K562 (cell line): ENCODE measurements around the genes FGF19, DHCR7, KRTAP5-11 and DEFB131B.

DNA sequence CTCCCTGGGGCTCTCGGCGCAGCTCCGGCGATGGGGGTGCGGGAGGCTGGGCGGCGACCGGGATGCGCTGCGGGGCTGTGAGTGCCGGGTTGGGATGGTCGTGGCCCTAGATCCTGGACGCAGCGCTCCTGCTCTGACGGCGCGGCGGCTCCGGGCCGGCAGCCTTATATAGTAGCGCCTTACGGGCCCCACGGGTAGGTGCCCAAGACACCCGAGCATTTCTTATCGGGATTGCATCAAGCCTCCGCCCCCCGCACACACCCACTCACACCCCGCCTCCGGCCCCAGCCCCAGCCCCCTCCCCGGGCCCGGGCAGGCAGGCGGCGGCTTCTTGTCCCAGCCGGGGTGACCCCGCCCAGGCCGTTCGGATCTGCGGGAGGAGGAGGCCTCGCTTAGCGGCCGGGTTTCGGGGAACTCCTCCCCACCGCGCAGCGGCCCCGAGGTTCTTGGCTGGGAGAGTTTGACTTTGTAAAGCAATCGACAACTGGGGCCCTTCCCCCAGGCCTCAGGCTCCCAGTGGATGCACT is at the start of gene FGF19:
FGF19 (minus strand) TSS at position 141 of the 527 bp plus-strand sequence.
- RAMPAGE, long total RNA = no peak
- RRBS = 45% methylated on average over 20 of the region's 47 CpGs
PRO-cap:
- standard = no peak
- CoPRO, capped RNA only, 2 experiments = no peak in any of the 2 experiments
- CoPRO, capped and uncapped RNA, 2 experiments = no peak in any of the 2 experiments
- CoPRO, uncapped RNA only, 2 experiments = no peak in any of the 2 experiments
CAGE:
- cytosol, long polyA plus RNA = no peak
- long polyA plus RNA = no peak
- nucleolus, long total RNA = no peak
- nucleus, long polyA plus RNA = no peak

DNA sequence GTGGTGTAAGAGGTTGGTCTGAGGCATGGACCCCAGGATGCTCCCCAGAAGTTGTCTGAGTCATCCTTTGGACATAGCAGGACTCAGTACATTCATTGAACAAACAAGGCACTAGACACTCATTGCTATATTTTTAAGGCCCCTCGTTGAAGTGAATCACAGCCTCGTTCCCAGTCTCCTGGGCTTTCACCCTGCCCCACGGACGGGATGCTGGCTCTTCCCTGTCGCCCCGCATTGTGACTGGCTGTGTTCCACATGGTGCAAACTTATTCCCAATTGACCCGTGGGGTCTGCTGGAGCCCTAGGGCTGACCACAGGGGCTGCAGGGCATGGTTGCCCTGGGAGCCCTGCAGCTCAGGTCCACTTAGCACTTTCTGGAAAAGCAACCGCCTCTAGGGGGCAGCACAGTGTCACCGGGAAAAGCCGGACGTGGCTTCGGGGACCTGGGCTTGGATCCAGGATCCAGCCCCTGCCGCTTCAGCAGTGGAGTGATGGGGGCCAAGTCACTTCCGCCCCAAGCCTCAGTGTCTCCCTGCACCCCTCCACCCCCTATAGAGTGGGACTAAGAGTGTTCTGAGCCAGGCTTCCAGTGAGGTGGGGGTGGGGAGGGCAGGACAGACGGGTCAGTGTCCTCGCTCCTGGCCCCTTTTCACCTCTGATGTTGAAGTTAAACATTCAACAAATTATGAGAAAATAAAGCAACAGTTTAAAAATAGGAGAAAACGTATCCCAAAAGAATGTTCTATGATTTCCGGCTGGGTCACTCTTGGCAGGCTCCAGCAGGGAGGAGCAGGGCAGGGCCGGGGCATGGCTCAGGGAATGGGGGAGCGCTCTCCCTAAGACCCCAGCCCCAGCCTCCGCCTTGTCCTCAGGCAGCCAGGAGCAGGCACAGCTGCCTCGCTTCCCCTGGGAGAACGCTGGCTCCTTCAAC is 96.3 kb upstream of the FGF3 start:
- RAMPAGE, long total RNA = no peak
- RRBS = no CpG with 5 or more reads among the region's 23 CpGs
PRO-cap:
- standard = no peak
- CoPRO, capped RNA only, 2 experiments = no peak in any of the 2 experiments
- CoPRO, capped and uncapped RNA, 2 experiments = no peak in any of the 2 experiments
- CoPRO, uncapped RNA only, 2 experiments = no peak in any of the 2 experiments
CAGE:
- cytosol, long polyA plus RNA = no peak
- long polyA plus RNA = no peak
- nucleolus, long total RNA = no peak
- nucleus, long polyA plus RNA = no peak

GRCh38 chr11:69970128-69970819 is 107.8 kb upstream of the ANO1 start:
- RAMPAGE, long total RNA = no peak
- RRBS = no CpG with 5 or more reads among the region's 19 CpGs
PRO-cap:
- standard = no peak
- CoPRO, capped RNA only, 2 experiments = no peak in any of the 2 experiments
- CoPRO, capped and uncapped RNA, 2 experiments = no peak in any of the 2 experiments
- CoPRO, uncapped RNA only, 2 experiments = no peak in any of the 2 experiments
CAGE:
- cytosol, long polyA plus RNA = no peak
- long polyA plus RNA = no peak
- nucleolus, long total RNA = no peak
- nucleus, long polyA plus RNA = no peak

DNA sequence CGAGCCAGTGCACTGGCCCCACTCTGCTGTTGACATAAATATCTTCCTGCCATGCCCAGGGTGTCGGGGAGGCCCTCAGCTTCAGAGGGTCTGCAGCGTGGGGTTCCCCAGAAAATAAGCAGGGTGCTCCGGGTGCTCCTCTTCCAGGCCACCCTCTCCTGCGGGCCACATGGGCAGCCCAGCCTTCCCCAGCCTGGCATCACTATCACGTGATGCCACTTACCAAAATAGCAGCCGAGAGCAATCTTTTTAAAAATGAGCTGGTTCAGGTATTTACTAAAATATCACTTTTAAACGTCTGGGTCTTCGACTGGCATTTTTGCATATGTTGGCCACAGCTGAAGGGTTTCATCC is 94.7 kb upstream of the ANO1 start:
- RAMPAGE, long total RNA = no peak
- RRBS = no CpG with 5 or more reads among the region's 9 CpGs
PRO-cap:
- standard = no peak
- CoPRO, capped RNA only, 2 experiments = no peak in any of the 2 experiments
- CoPRO, capped and uncapped RNA, 2 experiments = no peak in any of the 2 experiments
- CoPRO, uncapped RNA only, 2 experiments = no peak in any of the 2 experiments
CAGE:
- cytosol, long polyA plus RNA = no peak
- long polyA plus RNA = no peak
- nucleolus, long total RNA = no peak
- nucleus, long polyA plus RNA = no peak

DNA sequence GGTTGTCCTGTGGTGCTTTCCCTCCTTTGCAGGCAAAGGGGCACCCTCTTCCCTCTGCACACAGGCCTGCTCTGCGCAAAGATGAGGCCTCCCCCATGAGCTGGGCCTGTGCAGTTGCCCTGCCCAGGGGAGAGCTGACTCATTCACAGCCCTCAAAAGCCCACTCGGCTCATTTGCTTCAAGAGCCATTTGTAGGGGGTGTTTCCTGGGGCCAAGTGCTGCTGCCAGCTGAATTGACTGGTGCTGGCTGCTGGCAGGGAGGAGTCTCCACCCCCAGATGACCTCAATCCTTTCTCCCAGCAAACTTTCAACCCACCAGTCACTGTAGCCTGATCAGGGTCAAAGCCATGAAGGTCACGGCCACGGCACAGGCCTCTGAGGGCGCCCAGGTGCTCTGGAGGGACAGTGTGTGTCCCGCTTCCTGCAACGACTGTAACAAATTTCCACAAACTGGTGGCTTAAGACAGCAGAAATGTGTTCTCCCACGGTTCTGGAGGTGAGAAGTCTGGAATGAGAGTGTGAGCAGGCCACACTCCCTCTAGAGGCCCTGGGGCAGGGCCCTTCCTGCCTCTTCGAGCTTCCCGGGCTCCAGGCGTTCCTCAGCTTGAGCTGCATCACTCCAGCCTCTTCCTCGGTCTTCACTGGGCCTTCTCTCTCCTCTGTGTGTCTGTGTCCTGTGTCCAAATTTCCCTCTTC is 48.7 kb upstream of the ANO1 start:
- RAMPAGE, long total RNA = no peak
- RRBS = no CpG with 5 or more reads among the region's 12 CpGs
PRO-cap:
- standard = no peak
- CoPRO, capped RNA only, 2 experiments = no peak in any of the 2 experiments
- CoPRO, capped and uncapped RNA, 2 experiments = no peak in any of the 2 experiments
- CoPRO, uncapped RNA only, 2 experiments = no peak in any of the 2 experiments
CAGE:
- cytosol, long polyA plus RNA = no peak
- long polyA plus RNA = no peak
- nucleolus, long total RNA = no peak
- nucleus, long polyA plus RNA = no peak

GRCh38 chr11:70063599-70063994 is 14.5 kb upstream of the ANO1 start:
- RAMPAGE, long total RNA = no peak
- RRBS = no CpG with 5 or more reads among the region's 5 CpGs
PRO-cap:
- standard = no peak
- CoPRO, capped RNA only, 2 experiments = no peak in any of the 2 experiments
- CoPRO, capped and uncapped RNA, 2 experiments = no peak in any of the 2 experiments
- CoPRO, uncapped RNA only, 2 experiments = no peak in any of the 2 experiments
CAGE:
- cytosol, long polyA plus RNA = no peak
- long polyA plus RNA = no peak
- nucleolus, long total RNA = no peak
- nucleus, long polyA plus RNA = no peak

DNA sequence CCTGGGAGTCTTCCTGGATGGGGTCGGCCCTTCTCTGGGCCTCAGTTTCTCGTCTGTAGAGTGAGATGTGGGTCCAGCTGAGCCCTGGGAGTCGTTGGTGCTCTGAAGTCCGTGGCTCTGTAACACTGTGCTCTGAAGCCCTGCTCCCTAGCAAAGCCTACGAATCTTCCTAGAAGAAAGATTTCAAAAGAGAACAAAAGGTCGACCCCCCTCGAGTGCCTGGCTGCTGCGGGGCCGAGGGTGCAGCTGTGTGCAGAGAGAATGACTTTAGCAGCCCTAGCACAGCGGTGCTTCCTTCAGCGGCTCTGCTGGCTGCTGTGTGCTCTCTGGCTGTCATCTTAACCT is 10.6 kb downstream of the ANO1 start:
- RAMPAGE, long total RNA = no peak
- RRBS = no CpG with 5 or more reads among the region's 11 CpGs
PRO-cap:
- standard = no peak
- CoPRO, capped RNA only, 2 experiments = no peak in any of the 2 experiments
- CoPRO, capped and uncapped RNA, 2 experiments = no peak in any of the 2 experiments
- CoPRO, uncapped RNA only, 2 experiments = no peak in any of the 2 experiments
CAGE:
- cytosol, long polyA plus RNA = no peak
- long polyA plus RNA = no peak
- nucleolus, long total RNA = no peak
- nucleus, long polyA plus RNA = no peak

DNA sequence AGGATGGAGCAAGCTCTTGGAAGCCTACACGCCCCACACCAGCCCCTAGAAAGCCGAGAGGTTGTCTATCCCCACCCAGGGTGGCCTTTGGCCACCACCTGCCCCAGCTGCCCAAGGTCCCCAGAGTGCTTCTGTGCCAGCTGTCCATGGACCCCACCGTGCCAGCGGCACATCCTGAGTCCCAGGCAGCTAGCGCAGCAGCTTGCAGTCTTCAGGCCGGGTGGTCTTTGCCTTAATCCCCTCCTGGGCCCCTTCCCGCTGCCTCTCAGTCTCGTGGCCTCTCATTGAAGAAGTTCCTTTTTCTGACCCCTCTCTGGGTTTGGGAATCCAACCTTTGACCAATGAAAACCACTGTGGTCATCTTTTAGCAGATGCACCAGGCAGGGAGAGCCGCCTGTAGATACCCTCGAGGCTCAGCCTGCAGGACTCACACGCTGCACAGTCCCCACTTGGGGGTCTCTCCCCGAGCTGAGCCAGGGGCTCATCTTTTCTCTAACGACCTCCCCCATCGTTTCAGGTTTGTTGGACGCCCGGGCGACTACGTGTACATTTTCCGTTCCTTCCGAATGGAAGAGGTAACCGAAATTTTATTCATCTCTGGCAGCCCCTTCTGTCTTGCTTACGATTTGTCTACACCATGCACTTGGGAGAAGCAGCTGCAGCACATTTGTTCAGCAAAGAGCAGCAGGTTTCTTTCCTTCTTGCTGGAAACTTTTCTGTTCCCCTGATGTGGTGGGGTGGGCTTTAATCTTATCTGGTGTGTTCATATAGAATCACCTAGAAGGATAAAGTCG is 40.1 kb upstream of the FADD start:
- RAMPAGE, long total RNA = no peak
- RRBS = no CpG with 5 or more reads among the region's 23 CpGs
PRO-cap:
- standard = no peak
- CoPRO, capped RNA only, 2 experiments = no peak in any of the 2 experiments
- CoPRO, capped and uncapped RNA, 2 experiments = no peak in any of the 2 experiments
- CoPRO, uncapped RNA only, 2 experiments = no peak in any of the 2 experiments
CAGE:
- cytosol, long polyA plus RNA = no peak
- long polyA plus RNA = no peak
- nucleolus, long total RNA = no peak
- nucleus, long polyA plus RNA = no peak

DNA sequence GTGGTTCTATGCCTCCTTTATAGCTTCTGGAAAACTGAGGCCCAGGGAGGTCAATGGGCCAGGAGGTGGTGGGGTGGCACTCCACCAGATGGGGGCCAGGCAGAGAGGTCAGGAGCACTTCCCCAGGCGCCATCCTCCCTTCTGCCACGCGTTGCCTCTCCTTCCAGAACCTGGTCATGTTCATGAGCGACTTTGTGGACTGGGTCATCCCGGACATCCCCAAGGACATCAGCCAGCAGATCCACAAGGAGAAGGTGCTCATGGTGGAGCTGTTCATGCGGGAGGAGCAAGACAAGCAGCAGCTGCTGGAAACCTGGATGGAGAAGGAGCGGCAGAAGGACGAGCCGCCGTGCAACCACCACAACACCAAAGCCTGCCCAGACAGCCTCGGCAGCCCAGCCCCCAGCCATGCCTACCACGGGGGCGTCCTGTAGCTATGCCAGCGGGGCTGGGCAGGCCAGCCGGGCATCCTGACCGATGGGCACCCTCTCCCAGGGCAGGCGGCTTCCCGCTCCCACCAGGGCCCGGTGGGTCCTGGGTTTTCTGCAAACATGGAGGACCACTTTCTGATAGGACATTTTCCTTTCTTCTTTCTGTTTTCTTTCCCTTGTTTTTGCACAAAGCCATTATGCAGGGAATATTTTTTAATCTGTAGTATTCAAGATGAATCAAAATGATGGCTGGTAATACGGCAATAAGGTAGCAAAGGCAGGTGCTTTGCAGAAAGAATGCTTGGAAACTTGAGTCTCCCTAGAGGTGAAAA is 15.3 kb upstream of the FADD start:
- RAMPAGE, long total RNA = no peak
- RRBS = 3% methylated on average over 5 of the region's 20 CpGs
PRO-cap:
- standard = no peak
- CoPRO, capped RNA only, 2 experiments = no peak in any of the 2 experiments
- CoPRO, capped and uncapped RNA, 2 experiments = no peak in any of the 2 experiments
- CoPRO, uncapped RNA only, 2 experiments = no peak in any of the 2 experiments
CAGE:
- cytosol, long polyA plus RNA = no peak
- long polyA plus RNA = no peak
- nucleolus, long total RNA = no peak
- nucleus, long polyA plus RNA = no peak

GRCh38 chr11:70225605-70226332 is 22.7 kb downstream of the FADD start:
- RAMPAGE, long total RNA = no peak
- RRBS = no CpG with 5 or more reads among the region's 12 CpGs
PRO-cap:
- standard = no peak
- CoPRO, capped RNA only, 2 experiments = no peak in any of the 2 experiments
- CoPRO, capped and uncapped RNA, 2 experiments = no peak in any of the 2 experiments
- CoPRO, uncapped RNA only, 2 experiments = no peak in any of the 2 experiments
CAGE:
- cytosol, long polyA plus RNA = no peak
- long polyA plus RNA = no peak
- nucleolus, long total RNA = no peak
- nucleus, long polyA plus RNA = no peak

DNA sequence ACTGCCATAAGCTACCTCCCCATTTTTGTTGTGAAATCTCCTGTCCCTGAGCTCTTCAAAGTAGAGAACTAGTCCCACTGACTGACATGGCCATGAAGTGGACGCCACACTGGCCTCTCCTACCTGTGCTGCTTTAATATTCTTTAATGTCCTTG is 56.4 kb downstream of the PPFIA1 start:
- RAMPAGE, long total RNA = no peak
- RRBS = no CpG with 5 or more reads among the region's 1 CpG
PRO-cap:
- standard = no peak
- CoPRO, capped RNA only, 2 experiments = no peak in any of the 2 experiments
- CoPRO, capped and uncapped RNA, 2 experiments = no peak in any of the 2 experiments
- CoPRO, uncapped RNA only, 2 experiments = no peak in any of the 2 experiments
CAGE:
- cytosol, long polyA plus RNA = no peak
- long polyA plus RNA = no peak
- nucleolus, long total RNA = no peak
- nucleus, long polyA plus RNA = no peak

DNA sequence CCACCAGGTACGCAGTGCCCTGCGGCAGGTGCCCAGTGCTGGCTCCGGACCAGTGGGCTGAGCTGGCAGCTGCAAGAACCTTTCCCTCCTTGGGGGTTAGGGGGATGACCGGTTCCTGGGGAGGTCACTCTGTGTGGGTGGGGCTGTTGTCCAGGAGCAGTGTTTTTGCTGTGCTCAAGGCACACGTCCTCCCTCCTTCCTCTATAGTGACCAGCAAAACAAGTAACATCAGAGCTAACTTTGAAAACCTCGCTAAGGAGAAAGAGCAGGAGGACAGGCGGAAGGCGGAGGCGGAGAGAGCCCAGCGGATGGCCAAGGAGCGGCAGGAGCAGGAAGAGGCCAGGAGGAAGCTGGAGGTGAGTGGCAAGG is 30.5 kb downstream of the CTTN start:
- RAMPAGE, long total RNA = no peak
- RRBS = 97% methylated on average over 2 of the region's 11 CpGs
PRO-cap:
- standard = no peak
- CoPRO, capped RNA only, 2 experiments = no peak in any of the 2 experiments
- CoPRO, capped and uncapped RNA, 2 experiments = no peak in any of the 2 experiments
- CoPRO, uncapped RNA only, 2 experiments = no peak in any of the 2 experiments
CAGE:
- cytosol, long polyA plus RNA = no peak
- long polyA plus RNA = no peak
- nucleolus, long total RNA = no peak
- nucleus, long polyA plus RNA = no peak

GRCh38 chr11:70486730-70487485 is 88.6 kb downstream of the CTTN start:
- RAMPAGE, long total RNA = no peak
- RRBS = 5% methylated on average over 15 of the region's 52 CpGs
PRO-cap:
- standard = no peak
- CoPRO, capped RNA only, 2 experiments = no peak in any of the 2 experiments
- CoPRO, capped and uncapped RNA, 2 experiments = no peak in any of the 2 experiments
- CoPRO, uncapped RNA only, 2 experiments = no peak in any of the 2 experiments
CAGE:
- cytosol, long polyA plus RNA = no peak
- long polyA plus RNA = no peak
- nucleolus, long total RNA = no peak
- nucleus, long polyA plus RNA = no peak

DNA sequence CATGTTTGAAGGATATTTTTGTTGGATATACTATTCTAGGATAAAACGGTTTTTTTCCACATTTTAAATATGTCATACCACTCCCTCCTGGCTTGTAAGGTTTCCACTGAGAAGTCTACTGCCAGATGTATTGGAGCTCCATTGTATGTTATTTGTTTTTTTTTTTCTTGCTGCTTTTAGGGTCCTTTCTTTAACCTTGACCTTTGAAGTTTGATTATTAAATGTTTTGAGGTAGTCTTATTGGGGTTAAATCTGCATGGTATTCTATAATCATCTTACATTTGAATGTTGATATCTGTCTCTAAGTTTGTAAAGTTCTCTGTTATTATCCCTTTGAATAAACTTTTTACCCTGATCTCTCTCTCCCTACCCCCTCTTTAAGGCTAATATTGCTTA is 40.0 kb upstream of the SHANK2 start:
- RAMPAGE, long total RNA = no peak
- RRBS = no CpG with 5 or more reads among the region's 1 CpG
PRO-cap:
- standard = no peak
- CoPRO, capped RNA only, 2 experiments = no peak in any of the 2 experiments
- CoPRO, capped and uncapped RNA, 2 experiments = no peak in any of the 2 experiments
- CoPRO, uncapped RNA only, 2 experiments = no peak in any of the 2 experiments
CAGE:
- cytosol, long polyA plus RNA = no peak
- long polyA plus RNA = no peak
- nucleolus, long total RNA = no peak
- nucleus, long polyA plus RNA = no peak

DNA sequence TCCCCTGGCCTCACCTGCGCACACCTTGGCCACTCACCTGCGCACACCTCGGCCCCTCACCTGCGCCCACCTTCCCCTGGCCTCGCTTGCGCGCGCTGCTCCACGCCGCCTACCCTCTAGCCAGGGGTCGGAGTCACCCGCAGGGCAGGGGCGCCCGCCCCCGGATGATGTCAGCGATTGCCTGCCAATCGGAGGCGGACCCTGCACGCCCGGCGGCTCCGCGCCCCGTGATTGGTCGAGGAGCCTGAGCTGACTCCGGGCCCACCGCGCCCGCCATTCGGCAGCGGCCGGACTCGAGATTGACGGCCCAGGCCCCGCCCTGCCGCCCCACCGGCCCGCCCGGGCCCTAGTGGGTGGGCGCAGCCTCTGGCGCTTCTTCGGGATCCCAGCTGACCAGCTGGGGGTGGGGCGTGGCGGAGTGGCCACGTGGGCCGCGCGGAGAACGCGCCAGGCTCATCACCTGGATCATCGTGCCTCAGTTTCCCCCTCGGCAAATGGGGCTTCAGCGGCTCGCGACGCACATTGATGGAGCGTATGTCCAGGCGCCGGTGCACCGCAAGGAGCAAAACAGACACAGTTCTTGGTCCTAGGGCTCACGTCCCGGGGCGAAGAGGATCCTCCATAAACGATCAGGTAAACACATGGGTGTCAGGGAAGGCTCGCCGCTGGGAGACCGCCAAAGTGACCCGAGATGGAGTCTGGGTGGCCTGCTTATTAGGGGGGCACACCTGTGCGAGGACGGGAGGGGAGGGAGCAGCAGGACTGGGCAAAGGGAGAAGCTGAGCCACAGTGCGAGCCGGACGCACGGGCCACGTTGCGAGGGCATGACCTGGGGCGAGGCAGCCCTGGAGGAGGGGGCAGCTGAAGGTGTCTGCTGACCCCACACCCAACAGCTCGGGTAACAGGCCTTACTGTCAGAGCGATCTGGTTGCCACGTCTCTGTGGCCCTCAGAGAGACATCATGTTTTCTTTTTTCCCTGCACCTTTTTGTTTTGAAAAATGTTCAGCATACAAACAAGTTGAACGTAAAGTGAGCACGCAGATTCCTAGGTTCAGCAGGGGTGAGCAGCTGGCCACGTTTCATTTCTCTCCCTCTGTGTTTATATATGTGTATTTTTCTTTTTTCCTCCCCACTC is at the start of gene DHCR7:
DHCR7 (minus strand) TSS at position 141 of the 1,136 bp plus-strand sequence.
- RAMPAGE, long total RNA = start-site peak on the minus strand centred at position 127 of the sequence, 80 bp wide, 983 and 887 reads in 2 replicates; start-site peak on the plus strand centred at position 383 of the sequence, 112 bp wide, 603 and 407 reads in 2 replicates
- RRBS = 2% methylated on average over 22 of the region's 83 CpGs
PRO-cap:
- standard = bidirectional peak, plus-strand start at position 396 of the sequence, minus-strand start at position 130 of the sequence
- CoPRO, capped RNA only, 2 experiments = peak in 2 of 2 experiments; most common plus-strand start position 419 of the sequence (in 2); most common minus-strand start position 130 of the sequence (in 2)
- CoPRO, capped and uncapped RNA, 2 experiments = peak in 2 of 2 experiments; most common plus-strand start position 330 of the sequence (in 1); most common minus-strand start position 130 of the sequence (in 2)
- CoPRO, uncapped RNA only, 2 experiments = peak in 1 of 2 experiments; most common plus-strand start position 422 of the sequence (in 1); most common minus-strand start position 118 of the sequence (in 1)
CAGE:
- cytosol, long polyA plus RNA = start-site peak on the minus strand centred at position 99 of the sequence, 63 bp wide, 3,700 and 1,801 reads in 2 replicates; start-site peak on the plus strand centred at position 394 of the sequence, 90 bp wide, 297 and 89 reads in 2 replicates
- long polyA plus RNA = start-site peak on the minus strand centred at position 99 of the sequence, 63 bp wide, 1,564 and 1,598 reads in 2 replicates; start-site peak on the plus strand centred at position 415 of the sequence, 54 bp wide, 68 and 117 reads in 2 replicates
- nucleolus, long total RNA = no peak
- nucleus, long polyA plus RNA = start-site peak on the minus strand centred at position 102 of the sequence, 36 bp wide, 664 and 28 reads in 2 replicates; start-site peak on the plus strand centred at position 385 of the sequence, 110 bp wide, 326 and 383 reads in 2 replicates

DNA sequence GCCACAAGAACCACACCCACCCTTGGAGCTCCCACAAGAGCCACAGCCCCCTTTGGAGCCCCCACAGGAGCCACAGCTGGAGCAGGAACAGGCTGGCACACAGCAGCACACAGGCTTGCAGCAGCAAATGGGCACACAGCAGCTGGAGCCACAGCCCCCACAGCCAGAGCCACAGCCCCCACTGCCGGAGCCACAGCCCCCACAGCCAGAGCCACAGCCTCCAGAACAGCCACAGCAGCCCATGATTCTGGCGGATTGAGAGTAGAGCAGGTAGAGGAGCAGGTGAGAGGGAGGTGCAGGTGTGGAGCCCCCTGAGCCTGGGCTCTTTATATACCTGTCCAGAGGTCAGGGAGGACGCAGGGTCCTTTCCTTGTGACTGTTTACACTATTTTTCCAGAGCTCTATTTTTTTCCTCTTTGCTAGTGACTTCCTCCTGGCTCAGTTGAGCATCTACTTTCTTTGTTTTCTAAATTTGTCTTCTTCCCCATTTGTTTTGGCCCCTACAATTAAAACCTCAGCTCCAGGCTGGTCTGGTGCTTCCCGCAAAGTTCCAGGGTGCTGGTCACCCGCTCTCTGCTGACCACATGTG is at the start of gene KRTAP5-11:
KRTAP5-11 (minus strand) TSS at position 281 of the 589 bp plus-strand sequence.
- RAMPAGE, long total RNA = no peak
- RRBS = no CpG with 5 or more reads among the region's 5 CpGs
PRO-cap:
- standard = no peak
- CoPRO, capped RNA only, 2 experiments = no peak in any of the 2 experiments
- CoPRO, capped and uncapped RNA, 2 experiments = no peak in any of the 2 experiments
- CoPRO, uncapped RNA only, 2 experiments = no peak in any of the 2 experiments
CAGE:
- cytosol, long polyA plus RNA = no peak
- long polyA plus RNA = no peak
- nucleolus, long total RNA = no peak
- nucleus, long polyA plus RNA = no peak

DNA sequence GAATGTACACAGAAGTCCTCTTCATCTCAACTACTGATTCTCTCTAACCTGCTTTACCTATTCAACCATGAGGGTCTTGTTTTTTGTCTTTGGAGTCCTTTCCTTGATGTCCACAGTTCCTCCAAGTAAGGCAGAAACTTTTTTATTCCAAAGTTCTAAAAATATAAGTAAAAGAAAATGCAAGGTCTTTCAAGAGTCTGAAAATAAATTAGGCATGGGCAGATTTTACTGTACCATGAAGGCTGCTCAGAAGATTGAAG is at the start of gene DEFB131B:
DEFB131B (plus strand) TSS at position 68 of the 260 bp plus-strand sequence.
- RAMPAGE, long total RNA = no peak
PRO-cap:
- standard = no peak
- CoPRO, capped RNA only, 2 experiments = no peak in any of the 2 experiments
- CoPRO, capped and uncapped RNA, 2 experiments = no peak in any of the 2 experiments
- CoPRO, uncapped RNA only, 2 experiments = no peak in any of the 2 experiments
CAGE:
- cytosol, long polyA plus RNA = no peak
- long polyA plus RNA = no peak
- nucleolus, long total RNA = no peak
- nucleus, long polyA plus RNA = no peak

- RAMPAGE, long total RNA = no peak
- RRBS = no CpG with 5 or more reads among the region's 10 CpGs
PRO-cap:
- standard = no peak
- CoPRO, capped RNA only, 2 experiments = no peak in any of the 2 experiments
- CoPRO, capped and uncapped RNA, 2 experiments = no peak in any of the 2 experiments
- CoPRO, uncapped RNA only, 2 experiments = no peak in any of the 2 experiments
CAGE:
- cytosol, long polyA plus RNA = no peak
- long polyA plus RNA = no peak
- nucleolus, long total RNA = no peak
- nucleus, long polyA plus RNA = no peak
Observed at GRCh38 chr11:71999455-72000169, 903 bp downstream of the IL18BP start.